Testis (tissue), 5 donors: ENCODE data around the genes ADGRG2 and EIF1AX.

GRCh38 chrX:17718348-17719077, 18.8 kb upstream of the SCML1 start:
- PRO-cap, 3 experiments: no peak in any of the 3 experiments
- RAMPAGE, long total RNA, 2 experiments: no peak in any of the 2 experiments
- RRBS: no CpG with 5 or more reads among the region's 1 CpG

DNA sequence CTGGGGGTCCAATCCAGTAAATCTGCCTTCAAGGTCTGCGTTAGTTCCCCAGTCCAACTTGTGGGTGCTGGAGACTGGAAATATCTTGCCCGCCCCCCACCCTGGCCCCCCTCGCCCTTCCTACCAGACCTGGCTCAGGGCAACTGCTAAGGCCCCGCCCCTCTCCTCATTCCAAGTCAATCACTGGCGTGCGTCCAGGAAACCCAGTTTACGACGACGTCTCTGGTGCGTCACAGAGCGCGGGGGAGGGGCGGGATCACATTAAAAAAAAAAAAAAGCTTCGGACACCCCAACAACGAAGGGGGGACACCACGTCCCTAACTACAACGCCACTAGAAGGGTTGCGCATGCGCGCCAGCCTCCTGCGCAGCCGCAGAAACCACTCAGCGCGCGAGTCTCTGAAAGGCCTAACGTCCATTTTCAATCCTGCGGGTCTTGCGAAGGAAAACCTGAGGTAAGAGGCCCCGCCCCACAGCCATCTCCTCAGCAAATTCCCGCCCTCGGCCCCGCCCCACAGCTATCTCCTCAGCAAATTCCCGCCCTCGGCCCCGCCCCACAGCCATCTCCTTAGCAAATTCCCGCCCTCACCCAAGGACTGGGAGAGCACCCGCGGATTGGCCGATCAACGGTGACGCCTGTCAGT, 425 bp upstream of the SCML1 start:
- PRO-cap, 3 experiments: peak in 3 of 3 experiments; most common plus-strand start position 382 of the sequence (in 2); most common minus-strand start position 392 of the sequence (in 3)
- RAMPAGE, long total RNA, 2 experiments: start-site peak on the minus strand in 2 of 2 experiments, centred at positions 341 to 343 of the sequence, 21 to 35 reads per replicate
- RRBS: no CpG with 5 or more reads among the region's 41 CpGs

DNA sequence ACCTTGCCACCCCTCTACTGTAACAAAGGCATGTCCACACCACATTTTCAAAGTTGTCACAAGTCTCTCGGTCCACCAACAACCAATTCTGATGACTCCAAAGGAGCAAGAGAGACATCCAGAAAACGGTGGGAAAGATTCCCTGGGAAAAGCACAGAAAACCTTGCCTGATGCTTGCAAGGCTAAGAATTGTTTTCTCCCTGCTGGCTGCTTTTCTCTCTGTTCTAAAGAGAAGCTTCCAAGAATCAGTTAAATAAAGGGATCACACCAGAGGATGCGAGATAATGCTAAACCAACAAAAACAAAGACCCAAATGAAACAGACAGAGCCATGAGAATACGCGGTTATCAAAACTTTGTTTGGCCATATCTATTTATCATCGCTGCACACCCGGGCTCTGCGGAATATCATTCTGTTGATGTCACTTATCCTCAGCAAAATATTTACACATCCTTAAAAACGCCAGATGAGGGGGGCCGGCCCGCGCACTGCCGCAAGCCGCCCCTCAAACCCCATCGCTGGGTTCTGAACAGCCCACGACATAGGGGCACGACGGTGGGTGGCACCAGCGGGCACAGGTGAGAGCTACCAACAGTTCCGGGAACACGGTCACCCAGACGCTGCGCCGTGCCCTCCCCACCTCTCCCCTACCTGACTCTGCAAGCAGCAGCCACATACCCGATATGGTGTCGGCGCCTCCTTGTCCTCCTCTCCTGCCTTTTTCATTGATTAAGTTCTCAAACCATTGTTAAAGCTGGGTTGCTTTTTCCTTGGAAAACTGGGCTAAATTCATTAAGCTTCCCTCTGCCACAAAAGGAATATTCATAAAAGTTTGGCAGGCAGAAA, 1.7 kb downstream of the RAI2 start:
- PRO-cap, 3 experiments: peak in 2 of 3 experiments; most common plus-strand start position 456 of the sequence (in 1); most common minus-strand start position 427 of the sequence (in 1)
- RAMPAGE, long total RNA, 2 experiments: no peak in any of the 2 experiments
- RRBS: 0% methylated on average over 6 of the region's 27 CpGs

GRCh38 chrX:18675498-18675807, 3.5 kb upstream of the RS1 start:
- PRO-cap, 3 experiments: no peak in any of the 3 experiments
- RAMPAGE, long total RNA, 2 experiments: no peak in any of the 2 experiments
- RRBS: no CpG with 5 or more reads among the region's 12 CpGs

DNA sequence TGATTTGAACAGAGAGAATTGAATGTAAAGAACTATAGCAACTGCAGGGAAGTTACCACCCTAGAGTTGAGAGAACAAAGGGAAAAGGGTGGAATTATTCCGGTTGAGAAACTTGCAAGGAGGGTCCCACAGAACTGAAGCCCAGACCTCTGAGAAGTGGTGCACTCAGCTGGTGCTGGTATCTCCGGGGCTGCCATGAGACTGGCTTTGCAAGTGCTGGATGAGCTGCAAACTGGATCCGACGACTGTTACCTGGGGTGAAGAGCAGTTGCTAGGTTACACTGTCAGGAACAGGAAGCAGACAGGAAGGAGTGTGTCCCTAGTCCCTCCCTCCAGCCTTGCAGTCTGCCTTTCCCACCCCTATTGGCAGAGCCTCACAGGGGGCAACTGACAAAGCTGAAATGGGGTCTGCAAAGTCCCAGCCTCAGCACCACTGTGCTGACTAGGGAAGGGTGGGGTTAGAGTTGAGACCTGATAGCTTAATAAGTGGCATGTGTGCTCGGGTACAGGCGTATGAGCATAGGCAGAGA, 17.8 kb downstream of the PPEF1 start:
- PRO-cap, 3 experiments: no peak in any of the 3 experiments
- RAMPAGE, long total RNA, 2 experiments: no peak in any of the 2 experiments
- RRBS: 93% methylated on average over 2 of the region's 6 CpGs

- PRO-cap, 3 experiments: no peak in any of the 3 experiments
- RAMPAGE, long total RNA, 2 experiments: start-site peak on the minus strand in 1 of 2 experiments, at chrX:19122464-19122543 at its widest, 30 reads per replicate
- RRBS: 2% methylated on average over 50 of the region's 117 CpGs
Measured at GRCh38 chrX:19121987-19122809, at the start of gene ADGRG2. Gene ADGRG2, minus strand, starts transcription at chrX:19122468.

DNA sequence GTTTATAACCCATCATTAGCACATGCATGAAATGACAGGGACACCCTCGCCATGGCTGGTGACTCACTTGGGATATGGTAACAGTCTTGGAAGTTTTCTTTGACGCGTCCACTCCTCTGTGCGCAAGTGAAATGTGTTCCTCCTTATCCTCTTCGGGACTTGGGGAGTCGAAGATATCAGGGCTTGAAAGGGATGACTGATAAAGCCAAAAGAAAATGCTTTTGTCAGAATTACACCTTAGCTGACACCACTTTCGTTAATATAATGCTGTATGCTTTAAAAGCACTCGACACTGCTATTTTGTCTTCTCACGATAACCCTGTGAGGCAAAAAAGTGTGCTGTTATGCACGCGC, 30.5 kb upstream of the MAP3K15 start:
- PRO-cap, 3 experiments: no peak in any of the 3 experiments
- RAMPAGE, long total RNA, 2 experiments: no peak in any of the 2 experiments
- RRBS: no CpG with 5 or more reads among the region's 11 CpGs

GRCh38 chrX:19568928-19570072, 54.0 kb upstream of the MAP3K15 start:
- PRO-cap, 3 experiments: no peak in any of the 3 experiments
- RAMPAGE, long total RNA, 2 experiments: no peak in any of the 2 experiments
- RRBS: no CpG with 5 or more reads among the region's 20 CpGs

DNA sequence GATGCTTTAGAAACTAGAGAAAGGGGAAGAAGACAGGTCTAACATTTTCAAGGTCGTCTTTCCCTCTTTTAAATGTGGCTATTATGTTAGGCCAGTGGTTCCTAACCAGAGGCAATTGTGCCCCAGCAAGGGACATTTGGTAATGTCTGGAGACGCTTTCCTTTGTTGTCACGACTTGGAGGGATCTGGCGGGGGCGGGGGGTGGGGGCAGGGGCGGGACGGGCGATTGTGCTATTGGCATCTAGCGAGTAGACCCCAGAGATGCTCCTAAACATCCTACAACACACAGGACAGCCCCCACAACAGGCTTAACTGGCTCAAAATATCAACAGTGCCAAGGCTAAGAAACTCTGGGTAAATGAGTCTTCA, 94.8 kb downstream of the SH3KBP1 start:
- PRO-cap, 3 experiments: no peak in any of the 3 experiments
- RAMPAGE, long total RNA, 2 experiments: no peak in any of the 2 experiments
- RRBS: no CpG with 5 or more reads among the region's 9 CpGs

GRCh38 chrX:19802743-19803300, 84.6 kb downstream of the SH3KBP1 start:
- PRO-cap, 3 experiments: no peak in any of the 3 experiments
- RAMPAGE, long total RNA, 2 experiments: no peak in any of the 2 experiments
- RRBS: no CpG with 5 or more reads among the region's 11 CpGs

- PRO-cap, 3 experiments: no peak in any of the 3 experiments
- RAMPAGE, long total RNA, 2 experiments: no peak in any of the 2 experiments
- RRBS: no CpG with 5 or more reads among the region's 13 CpGs
Measured at GRCh38 chrX:19874908-19875495, 12.4 kb downstream of the SH3KBP1 start.

- PRO-cap, 3 experiments: peak in 3 of 3 experiments; most common plus-strand start chrX:20142120 (in 2); most common minus-strand start chrX:20141806 (in 1)
- RAMPAGE, long total RNA, 2 experiments: start-site peak on the minus strand in 2 of 2 experiments, at chrX:20141741-20141893 at its widest, 1,011 to 2,113 reads per replicate
- RRBS: under 1% methylated on average over 9 of the region's 65 CpGs
Measured at GRCh38 chrX:20141591-20142275, at the start of gene EIF1AX. Gene EIF1AX, minus strand, starts transcription at chrX:20141838.

- PRO-cap, 3 experiments: no peak in any of the 3 experiments
- RAMPAGE, long total RNA, 2 experiments: no peak in any of the 2 experiments
- RRBS: no CpG with 5 or more reads among the region's 6 CpGs
Measured at GRCh38 chrX:20222411-20223507, 44.0 kb downstream of the RPS6KA3 start.

GRCh38 chrX:20320775-20321326, 54.1 kb upstream of the RPS6KA3 start:
- PRO-cap, 3 experiments: no peak in any of the 3 experiments
- RAMPAGE, long total RNA, 2 experiments: no peak in any of the 2 experiments
- RRBS: no CpG with 5 or more reads among the region's 8 CpGs

GRCh38 chrX:20362274-20363343, 95.9 kb upstream of the RPS6KA3 start:
- PRO-cap, 3 experiments: no peak in any of the 3 experiments
- RAMPAGE, long total RNA, 2 experiments: no peak in any of the 2 experiments
- RRBS: no CpG with 5 or more reads among the region's 22 CpGs

GRCh38 chrX:20838963-20839360, 535.3 kb upstream of the CNKSR2 start:
- PRO-cap, 3 experiments: no peak in any of the 3 experiments
- RAMPAGE, long total RNA, 2 experiments: no peak in any of the 2 experiments
- RRBS: no CpG with 5 or more reads among the region's 2 CpGs

DNA sequence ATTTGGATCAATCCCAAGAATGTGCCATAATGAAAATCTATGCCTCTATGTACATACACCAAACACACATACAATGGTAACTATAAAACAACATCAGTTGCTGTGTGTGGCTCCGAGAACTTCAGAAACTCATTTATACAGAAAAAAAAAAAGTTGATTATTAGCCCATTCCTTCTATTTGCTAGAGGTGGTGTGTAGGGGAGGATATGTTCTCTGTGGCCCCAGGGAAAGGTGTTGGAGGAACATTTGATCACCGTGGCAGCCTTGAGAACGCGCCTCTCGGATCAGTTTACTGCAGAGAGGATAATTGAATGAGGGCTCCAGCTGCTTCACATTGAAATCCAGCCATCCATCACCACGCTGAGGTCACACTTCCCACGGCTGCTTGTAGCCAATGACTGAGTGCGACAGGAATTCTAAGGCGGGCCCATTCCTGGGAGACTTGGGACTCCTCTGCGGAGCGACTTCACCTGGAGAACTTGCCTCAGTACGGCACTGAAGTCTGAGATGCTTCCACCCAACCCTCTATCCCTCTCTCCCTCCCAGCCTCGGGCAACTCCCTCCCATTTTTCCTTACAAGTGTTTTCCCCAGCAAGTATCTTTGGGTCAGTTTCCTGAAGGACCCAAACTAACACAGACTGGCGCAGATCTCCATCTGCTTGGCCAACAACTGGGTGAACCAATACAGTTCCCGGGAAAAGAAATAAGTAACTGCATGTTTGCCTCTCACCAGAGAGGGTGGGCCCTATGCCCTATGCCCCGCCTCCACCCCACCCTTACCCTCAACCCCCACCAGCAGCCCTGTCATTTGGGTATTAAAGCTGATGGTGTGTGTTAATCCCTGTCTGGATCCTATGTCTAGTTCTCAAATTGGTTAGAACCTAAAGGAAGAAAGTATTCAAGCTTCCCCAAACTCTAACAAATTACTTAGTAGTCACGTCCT, 19.3 kb downstream of the SMPX start:
- PRO-cap, 3 experiments: no peak in any of the 3 experiments
- RAMPAGE, long total RNA, 2 experiments: start-site peak on the minus strand in 1 of 2 experiments, centred at position 371 of the sequence, 6 reads per replicate
- RRBS: no CpG with 5 or more reads among the region's 17 CpGs

DNA sequence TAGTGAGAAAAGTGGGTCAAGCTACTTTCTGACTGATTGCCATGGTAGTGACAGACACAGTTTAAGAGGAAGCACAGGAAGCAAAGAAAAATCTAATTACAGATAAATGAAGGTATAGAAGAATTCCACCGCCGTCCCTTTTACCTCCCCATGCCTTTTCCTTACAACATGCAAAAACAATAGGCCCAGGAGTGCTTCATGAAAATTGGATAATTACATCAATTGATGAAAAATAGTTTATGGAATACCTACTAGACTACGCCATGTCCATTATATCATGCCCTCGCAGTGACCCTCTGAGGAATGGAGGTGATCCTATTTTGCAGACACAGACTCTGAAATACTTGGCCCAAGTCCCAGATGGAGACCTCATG, 15.8 kb downstream of the SMPX start:
- PRO-cap, 3 experiments: no peak in any of the 3 experiments
- RAMPAGE, long total RNA, 2 experiments: no peak in any of the 2 experiments
- RRBS: no CpG with 5 or more reads among the region's 4 CpGs

GRCh38 chrX:22136209-22136791, 104.2 kb downstream of the PHEX start:
- PRO-cap, 3 experiments: no peak in any of the 3 experiments
- RAMPAGE, long total RNA, 2 experiments: no peak in any of the 2 experiments
- RRBS: no CpG with 5 or more reads among the region's 7 CpGs

DNA sequence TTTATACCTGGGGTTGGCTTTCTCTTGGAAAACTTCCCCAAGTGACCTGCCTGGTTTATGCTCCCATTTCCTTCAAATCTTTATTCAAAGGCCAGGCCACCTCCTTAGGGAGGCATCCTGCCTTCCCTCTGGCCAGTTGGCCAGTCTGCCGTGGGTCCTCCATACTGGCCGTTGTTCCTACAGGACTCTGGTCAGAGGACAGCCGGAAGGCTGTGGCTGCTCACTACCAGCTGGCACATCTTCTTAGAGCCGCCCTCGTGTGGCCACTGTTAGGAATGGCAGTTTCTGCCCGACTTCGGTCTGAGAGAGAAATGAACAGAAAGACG, 80.1 kb upstream of the CBLL2 start:
- PRO-cap, 3 experiments: peak in 1 of 3 experiments; most common minus-strand start position 189 of the sequence (in 1)
- RAMPAGE, long total RNA, 2 experiments: no peak in any of the 2 experiments
- RRBS: no CpG with 5 or more reads among the region's 8 CpGs